Hair follicular keratinocyte (primary cell): ENCODE data around the genes RUVBL2, C19orf73, KASH5 and RRAS.

DNA sequence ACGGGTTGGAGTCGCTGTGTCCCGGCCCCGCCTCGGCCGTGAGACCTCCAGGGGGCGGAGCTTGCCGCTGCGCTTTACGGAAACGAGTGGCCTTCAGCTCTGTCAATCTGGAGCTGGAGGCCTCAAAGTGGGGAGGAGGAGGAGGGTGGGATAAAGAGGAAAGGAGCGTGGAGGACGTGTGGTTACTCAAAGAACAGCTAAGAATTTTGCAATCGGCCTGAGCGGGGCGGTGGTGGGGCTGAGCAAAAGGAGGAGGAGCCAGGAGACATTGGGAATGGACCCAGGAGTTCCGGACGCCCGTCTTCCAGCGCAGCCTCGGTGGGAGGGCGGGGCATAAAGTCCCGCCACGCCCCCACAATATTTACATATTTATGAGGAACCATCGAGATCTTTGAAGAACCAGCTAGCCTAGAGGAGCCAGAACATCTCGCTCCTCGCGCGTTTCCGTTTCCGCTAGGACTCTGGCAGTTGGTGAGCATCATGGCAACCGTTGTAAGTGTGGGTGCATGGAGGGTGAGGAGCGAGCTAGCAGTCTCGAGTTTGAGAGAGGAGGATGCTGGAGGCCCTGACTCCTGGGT, at the start of gene RUVBL2:
RUVBL2 (plus strand) TSS at position 456 of the 578 bp plus-strand sequence.
- RAMPAGE, long total RNA: start-site peak on the plus strand centred at position 462 of the sequence, 26 bp wide, 328 and 189 reads in 2 replicates

DNA sequence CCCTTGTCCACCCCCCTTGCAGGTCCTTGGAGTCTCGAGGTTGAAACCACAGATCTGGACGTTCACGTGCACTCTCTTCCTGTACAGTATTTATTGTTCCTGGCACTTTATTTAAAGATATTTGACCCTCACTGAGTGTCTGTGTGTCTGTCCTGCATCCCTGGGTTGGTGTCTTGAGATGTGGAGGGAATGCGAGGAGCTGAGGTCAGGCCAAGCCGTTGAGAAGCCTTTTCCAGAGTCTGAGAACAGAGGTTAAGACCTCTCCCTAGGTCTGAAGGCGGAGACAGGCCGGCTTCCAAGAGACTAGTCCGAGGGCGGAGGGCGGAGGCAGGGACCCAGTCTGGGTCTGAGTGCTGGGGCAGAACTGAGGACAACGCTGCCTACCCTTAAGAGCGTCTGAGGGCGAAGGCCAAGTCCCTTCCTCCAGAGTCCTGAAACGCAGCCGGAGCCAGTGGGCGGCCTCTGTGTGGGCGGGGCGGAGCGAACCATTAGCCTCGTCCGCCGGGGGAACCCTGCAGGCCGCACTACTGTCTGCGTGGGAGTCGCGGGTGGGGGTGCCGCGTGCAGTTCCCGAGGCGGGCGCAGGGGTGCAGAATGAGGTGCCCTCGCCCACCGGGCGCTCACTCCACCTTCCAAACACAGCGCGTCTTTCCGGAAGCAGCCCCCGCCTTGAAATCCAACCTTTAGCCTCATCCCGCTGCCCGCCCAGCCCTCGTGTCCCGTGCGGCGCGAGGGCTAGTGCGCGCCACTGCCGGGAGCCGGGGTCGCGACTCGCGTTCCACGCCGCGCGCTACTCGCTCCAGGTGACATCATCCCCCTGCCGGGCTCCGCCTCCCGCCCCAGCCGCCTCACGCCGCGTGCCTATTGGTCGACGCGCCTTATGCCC, at the start of gene C19orf73:
C19orf73 (minus strand) TSS at position 814 of the 886 bp plus-strand sequence.
- RAMPAGE, long total RNA: no peak

DNA sequence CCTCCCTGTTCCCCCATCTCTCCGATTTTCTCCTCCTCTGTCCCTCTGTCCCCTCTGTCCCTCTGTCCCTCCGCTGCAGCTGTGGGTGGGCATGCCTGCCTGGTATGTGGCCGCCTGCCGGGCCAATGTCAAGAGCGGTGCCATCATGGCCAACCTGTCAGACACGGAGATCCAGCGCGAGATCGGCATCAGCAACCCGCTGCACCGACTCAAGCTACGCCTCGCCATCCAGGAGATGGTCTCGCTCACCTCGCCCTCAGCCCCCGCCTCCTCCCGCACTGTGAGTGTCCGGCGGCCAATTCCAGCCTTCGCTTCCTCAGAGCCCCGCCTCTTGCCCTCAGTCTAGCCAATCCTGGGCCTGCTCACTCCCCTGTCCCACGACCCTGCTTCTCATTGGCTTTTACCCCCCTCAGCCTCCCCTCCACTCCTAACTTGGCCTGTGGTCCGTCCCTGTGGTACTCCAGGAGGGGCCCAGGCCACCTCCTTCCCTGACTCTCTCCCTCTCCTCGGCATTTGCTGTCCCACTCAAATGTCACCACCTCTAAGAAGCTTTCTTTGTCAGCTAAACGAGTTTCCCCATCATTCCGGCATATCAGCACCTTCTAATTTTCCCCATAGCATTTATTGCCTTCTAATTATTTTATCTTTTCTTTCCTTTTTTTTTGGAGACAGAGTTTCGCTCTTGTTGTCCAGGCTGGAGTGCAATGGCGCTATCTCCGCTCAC, 12.3 kb downstream of the HRC start:
- RAMPAGE, long total RNA: no peak

GRCh38 chr19:49150200-49150861, 4.9 kb downstream of the HRC start:
- RAMPAGE, long total RNA: no peak

DNA sequence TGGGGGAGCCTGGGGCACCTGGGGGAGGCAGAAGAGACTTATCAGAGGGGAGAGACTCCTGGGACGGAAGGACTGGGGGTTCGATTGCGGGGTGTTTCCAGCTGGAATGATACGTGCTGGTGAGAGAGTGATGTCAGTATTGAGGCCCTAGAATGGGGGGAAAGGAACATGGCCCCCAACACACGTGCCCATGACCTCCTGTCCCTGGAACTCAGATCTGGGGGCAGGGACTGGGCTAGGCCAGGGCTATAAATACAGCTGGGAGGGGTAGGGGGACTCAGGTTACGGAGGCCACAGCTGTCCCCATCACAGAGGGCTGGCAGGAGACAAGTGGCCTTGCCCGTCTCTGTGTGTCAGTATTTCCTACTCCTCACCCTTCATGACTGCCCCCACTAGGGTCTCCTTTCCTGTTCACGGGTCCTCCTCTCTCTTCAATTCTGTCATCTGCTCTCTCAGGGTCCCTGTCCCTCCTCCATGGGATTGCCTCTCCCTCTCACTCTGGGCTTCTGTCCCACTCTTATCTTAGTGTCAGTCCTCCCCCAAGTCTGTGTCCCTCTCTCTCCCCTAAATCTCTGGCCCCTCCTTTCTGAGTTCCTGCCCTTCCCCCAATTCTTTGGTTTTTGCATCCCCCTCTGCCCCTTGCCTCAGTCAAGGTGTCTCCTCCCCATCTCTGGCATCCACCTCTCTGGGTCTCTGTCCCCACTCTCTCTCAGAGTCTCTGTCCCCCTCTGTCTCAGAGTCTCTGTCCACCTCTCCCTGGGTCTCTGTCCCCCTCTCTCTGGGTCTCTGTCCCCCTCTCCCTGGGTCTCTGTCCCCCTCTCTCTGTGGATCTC, 721 bp upstream of the HRC start:
- RAMPAGE, long total RNA: no peak

DNA sequence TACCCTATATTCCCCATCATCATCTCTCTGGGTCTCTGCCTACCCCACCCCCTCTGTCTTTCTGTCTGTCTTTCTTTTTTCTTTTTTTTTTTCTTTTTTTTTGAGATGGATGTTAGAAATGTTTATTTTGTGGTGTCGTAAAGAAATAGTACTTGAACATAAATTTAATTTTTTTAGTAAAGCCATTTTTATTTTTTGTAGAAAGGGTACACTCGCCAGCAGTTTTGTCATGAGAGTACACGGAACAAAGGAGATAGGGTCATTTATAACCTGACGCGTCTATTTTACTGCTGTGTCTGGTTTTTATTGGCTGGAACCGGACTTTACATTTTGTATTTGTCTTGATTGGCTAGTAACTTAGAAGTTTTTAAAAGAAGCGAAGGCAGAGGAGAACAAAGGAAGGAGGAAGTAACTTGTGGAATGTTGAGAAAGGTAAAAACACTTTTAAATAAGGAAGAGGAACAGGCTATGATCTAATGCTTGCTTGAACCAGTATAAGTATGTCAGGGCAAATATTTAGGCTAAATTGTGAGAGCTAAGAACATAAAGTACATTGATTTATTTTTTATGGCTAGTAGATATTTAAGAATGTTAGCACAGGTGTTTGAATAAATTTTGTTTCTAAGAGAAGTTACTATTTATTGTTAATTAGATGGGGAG, 43.5 kb downstream of the TRPM4 start:
- RAMPAGE, long total RNA: no peak

GRCh38 chr19:49209942-49210961, 52.7 kb downstream of the TRPM4 start:
- RAMPAGE, long total RNA: no peak

- RAMPAGE, long total RNA: no peak
These were observed 54.4 kb downstream of the TRPM4 start for GRCh38 chr19:49211789-49212521.

DNA sequence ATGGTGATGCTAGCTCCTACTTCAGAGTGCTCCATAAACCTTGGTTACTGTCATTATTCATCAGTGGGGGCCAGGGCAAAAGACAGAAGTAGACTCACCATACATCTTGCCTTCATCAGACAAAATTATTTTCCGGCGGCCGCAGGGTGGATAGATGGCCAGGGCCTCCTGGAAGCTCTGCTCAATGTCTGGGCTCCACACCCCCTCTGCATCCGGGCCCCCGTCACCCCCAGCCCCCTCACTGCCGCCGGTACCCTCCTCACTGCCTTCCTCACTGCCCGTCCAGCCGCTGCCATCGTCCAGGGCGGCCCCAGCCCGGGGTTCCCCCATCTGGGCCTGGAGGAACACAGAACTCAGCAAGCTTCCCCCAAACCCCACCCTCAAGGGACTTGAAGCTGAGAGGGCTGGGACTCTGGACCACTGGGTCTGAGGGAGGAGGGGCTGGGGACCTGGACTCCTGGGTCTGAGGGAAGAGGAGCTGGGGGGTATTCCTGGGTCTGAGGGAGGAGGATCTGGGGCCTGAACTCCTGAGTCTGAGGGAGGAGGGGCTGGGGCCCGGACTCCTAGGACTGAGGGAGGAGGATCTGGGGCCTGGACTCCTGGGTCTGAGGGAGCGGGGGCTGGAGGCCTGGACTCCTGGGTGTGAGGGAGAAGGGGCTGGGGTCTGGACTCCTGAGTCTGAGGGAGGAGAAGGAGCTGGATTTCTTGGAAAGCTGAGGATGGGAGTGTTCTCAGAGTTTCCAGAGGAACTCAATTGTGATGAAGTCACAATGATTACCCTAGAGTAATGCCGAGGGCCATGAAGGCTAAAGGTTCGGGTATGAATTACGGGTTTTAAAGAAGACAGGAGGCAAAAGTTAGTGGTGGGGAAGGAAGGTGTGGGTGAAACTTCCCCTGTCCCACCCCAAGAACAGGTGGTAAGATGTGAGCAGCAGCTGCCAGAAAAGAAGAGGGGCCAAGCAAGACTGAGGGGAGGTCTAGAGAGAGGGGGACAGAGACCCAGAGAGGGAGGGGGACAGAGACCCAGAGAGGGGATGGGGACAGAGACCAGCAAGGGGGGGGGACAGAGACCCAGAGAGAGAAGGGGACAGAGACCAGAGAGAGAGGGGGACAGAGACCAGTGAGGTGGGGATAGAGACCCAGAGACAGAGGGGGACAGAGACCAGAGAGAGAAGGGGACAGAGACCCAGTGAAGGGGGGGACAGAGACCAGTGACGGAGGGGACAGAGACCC, 2.1 kb downstream of the TEAD2 start:
- RAMPAGE, long total RNA: no peak

GRCh38 chr19:49388000-49388442, at the start of gene KASH5:
TSS of gene KASH5 (plus strand) at chr19:49388249.
- RAMPAGE, long total RNA: no peak

DNA sequence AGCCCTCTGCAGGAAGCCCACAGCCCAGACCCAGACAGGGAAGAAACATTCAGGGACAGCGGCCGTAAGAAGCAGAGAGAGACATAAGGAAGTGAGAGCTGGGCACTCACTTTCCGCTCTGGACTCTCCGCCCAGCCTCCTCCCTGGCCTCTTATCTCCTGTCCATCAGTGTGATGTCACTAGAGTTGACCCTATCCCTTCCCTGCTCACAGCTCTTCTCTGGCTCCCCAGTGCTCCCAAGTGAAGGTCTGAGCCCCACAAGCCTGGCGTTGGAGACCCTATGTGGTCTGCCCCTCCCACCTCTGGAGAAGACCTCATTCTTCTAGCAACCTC, 3.6 kb downstream of the PIH1D1 start:
- RAMPAGE, long total RNA: no peak

GRCh38 chr19:49506739-49507105, 5.7 kb upstream of the FCGRT start:
- RAMPAGE, long total RNA: no peak

DNA sequence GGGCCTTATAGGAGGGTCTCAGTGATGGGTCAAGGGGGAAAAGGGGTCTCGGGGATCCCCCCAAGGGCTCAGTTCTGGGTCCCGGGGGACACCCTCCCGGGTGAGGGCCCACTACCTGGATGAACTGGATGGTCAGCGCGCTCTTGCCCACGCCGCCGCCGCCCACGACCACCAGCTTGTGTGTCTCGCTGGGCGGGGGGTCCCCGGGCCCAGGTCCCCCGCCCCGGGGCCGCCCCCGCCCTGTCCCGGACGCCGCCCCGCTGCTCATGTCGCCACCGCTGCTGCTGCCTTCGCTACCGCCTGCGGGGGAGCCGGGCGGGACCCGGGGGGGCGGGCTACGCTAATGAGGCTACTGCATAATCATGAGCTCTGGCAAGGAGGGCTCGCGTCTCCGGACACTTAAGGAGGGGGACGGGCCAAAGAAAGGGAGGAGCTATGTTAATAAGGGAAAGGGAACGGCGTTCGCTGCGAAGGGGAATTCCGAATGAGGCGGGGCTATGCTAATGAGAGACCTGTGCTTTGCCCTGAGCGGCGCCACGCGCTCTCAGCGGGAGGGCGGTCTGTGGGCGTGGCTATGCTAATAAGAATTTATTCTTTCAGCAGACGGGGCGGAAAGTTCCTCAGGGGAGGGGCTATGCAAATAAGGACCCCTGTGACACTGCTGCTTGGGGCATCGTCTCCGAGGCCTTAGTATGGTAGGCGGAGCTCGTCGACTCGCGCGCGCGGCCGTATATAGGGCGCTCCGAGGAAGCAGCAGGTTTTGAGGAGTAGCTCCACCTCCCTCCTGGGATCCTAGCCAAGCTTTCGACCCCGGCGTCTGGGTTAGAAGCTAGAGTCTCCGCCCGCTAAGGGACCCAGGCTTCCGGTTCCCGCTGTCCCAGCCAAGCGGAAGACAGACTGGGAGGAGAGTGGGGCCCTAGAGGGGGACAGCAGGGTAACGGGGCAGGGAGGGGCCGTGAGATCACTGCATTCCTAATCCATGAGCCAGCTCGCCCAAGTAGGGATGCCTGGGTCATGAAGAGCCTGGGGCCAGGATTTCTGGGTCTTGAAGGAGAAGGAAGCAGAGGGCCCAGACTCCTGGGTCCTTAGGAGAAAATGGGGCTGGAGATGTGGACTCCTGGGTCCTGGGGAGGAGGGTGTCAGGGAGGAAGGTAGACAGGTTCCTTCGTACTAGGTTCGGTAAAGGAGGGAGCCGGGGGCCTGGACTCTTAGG, at the start of gene RRAS:
RRAS (minus strand) TSS at position 313 of the 1,213 bp plus-strand sequence.
- RAMPAGE, long total RNA: no peak

- RAMPAGE, long total RNA: no peak
These were observed 9.0 kb downstream of the SCAF1 start for GRCh38 chr19:49650866-49651601.

GRCh38 chr19:49685661-49686153, 3.7 kb upstream of the ADM5 start:
- RAMPAGE, long total RNA: no peak

DNA sequence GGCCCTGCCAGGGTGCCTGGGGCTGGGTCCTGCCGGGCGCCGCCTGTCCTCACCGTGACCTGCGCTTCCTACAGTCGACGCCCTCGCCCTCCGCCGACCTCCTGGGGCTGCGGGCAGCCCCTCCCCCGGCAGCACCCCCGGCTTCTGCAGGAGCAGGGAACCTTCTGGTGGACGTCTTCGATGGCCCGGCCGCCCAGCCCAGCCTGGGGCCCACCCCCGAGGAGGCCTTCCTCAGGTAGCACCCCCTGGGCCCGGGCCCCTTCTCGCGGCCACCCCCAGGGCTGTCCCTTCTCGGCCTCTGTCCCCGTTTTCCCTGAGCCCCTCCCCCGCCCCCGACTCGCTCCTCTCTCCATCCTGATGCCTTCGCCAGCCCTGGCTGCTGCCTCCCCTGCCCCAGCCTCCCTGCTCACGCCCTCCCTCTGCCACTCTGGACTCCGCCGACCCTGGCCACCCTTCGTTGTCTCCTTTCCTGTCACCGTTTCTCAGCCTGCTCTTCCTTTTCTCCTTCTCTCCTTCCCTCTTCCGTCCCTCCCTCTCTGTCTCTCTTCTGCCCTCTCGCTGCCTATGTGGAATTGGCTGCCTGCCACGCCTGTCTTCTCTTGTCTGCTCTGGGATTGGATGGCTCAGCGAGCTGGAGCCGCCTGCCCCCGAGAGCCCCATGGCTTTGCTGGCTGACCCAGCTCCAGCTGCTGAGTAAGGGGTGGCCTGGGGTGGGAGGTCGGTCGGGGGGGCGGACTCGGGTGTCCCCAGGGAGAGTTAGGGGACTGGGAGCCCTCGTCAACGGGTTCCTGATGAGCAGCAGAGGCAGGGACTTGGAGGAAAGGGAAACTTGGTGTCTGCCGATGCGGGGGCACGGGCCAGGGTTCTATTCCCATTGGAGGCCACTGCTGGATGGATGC, 10.9 kb downstream of the FUZ start:
- RAMPAGE, long total RNA: no peak

- RAMPAGE, long total RNA: no peak
These were observed 6.0 kb downstream of the FUZ start for GRCh38 chr19:49806748-49807883.

DNA sequence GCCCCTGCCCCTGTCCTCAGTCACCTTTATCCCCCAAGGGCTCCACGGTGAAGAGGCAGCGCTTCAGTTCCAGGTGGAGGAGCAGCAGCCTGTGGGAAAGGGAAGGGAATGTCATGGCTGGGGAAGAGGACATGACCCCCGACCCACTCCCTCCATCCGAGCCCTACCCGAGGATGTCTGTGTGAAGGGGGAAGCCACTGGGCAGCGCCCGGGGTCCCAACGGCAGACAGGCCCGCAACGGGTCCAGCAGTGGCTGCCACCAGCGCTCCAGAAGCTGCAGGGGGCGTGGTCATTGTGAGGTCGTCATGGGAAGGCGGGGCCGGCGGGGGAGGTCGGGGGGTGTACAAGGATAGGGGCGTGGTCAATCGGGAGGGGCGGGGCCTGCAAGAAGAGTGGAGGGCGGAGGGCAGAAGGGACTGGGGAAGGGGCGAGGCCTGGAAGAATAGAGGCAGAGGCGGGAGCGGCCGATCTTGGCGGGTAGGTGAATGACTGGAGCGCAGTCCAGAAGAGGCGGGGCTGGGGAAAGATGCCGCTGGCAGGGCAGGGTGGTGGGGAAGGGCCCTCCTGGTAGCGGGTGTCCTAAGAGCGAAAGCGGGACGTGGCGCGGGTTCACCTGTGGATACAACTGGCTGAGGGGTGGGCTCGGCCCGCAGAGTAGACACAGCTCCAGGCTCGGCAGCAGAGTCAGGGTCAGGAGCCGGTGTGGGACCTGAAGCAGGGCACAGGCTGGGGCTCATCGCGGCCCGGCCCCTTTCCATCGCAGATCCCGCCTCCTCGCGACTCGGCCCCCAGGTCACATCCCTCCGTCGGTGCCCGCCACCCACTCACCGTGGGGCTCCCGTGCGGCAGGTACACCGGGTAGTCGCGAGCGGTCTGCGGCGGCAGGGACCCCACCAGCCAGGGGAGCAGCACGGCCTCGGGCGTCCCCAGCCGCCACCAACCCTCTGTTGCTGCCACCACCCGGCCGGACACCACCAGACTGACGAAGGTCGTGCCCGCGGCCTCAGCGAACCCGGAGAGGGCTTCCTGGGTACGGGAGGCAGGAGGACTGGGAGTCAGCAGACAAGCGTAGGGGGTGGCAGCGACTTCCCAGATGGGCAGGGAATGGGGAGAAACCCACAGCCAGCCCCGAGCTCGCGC, 4.2 kb downstream of the FUZ start:
- RAMPAGE, long total RNA: no peak

- RAMPAGE, long total RNA: no peak
These were observed 2.1 kb downstream of the MED25 start for GRCh38 chr19:49819991-49820719.

DNA sequence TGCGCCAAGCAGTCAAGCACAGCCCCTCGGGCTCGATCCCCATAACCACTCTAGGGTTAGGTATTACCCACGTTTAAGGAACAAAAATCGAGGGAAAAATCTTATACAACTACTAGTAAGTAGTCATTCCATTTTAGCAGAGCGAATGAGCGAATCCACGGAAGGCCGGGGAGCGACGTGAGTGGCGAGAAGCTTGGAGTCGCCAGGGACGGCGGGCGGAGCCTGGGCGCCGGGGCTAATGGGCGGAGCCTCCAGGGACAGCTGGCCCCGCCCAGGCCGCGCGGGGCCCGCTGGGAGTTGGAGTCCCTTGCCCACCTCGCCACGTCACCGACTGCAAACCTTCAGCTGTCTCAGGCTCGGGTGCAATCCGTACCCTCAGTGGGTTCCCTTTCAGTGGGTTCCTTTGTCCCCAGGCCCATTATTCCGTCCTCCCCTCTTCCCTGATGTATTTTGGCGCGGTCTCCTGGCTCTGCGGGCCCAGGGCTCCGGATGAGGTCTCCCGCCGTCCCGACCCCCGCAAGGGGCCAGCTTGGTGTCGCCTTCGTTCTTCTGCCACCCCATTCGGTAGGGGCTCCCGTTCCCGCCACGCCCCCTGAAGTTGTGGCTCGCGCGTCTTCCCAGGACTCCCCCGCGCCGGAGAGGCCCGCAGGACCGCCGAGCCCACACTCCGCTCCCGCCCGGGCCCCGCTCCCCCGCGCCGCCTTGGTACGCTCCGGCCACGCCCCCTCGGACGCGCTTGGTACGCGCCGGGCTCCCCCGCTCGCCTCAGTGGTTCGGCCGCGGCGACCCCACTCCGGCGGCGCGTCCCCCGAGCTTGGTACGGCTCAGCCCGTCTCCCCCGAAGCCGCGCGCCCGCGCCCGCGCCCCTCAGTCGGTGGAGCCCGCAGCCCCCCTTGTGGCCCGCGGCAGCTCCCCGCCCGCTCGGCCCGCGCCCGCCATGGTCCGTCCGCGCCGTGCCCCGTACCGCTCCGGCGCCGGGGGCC, 16.7 kb downstream of the PNKP start:
- RAMPAGE, long total RNA: no peak